Endothelial cell (in vitro differentiated cells): ENCODE data around the gene MKS1.

DNA sequence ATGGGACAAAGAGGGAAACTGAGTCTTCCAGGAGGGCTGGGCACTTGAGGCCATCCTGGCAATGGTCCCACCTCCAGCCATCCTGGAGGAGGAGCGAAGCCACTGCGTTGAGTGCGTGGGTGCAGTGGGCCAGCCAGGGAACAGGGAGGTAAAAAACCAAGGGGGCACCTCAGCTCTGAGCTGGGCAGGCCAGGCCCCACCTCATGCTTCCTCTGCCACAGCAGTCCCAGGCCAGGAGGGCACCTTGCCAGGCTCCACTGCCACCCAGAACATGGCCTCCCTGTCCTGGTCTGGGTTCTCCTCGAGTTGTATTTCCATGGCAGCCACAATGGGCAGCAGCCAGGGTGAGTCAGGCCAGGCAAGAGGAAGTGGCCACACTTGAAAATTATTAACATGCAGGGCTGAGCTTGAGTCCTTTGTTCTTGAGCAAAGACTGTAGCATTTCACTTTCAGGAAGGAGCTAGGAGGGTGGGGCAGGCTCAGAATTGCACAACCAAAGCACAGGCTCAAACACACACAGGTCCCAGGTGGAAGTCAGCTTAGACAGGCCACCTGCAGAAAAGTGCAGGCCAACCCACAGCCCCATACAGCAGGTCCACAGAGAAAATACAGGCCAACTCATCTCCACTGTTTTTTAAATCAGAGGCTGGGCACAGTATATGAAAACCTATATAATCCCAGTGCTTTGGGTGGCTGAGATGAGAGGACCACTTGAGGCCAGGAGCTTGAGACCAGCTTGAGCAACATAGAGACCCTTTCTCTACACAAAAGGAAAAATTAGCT lies 52.0 kb downstream of the CUEDC1 start:
- PRO-cap = no peak

- PRO-cap = no peak
These were observed 3.3 kb downstream of the SRSF1 start for GRCh38 chr17:58003247-58004598.

DNA sequence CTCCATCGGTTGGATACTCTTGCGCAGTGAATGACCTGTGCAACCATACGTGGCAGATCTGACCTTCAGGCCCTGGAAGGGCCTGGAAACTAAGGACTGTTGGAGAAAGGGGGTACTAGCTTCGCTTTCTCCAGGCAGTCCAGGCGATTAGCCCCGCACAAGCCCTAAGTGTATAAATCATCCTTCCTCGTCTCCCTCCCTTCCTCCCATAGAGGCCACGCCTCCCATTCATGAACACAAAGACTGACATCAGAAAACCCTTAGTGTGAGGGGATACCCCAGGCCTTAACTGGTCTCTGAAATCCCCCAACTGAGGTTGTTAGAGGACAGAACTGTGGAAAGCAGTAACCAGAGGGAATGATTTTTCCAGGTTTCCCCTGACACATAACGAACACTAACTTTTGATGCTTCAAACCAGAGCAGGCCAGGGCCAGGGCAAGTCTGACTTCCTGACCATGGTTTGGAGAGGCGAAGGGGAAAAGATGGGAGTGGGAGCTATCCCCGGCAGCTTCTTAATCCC lies 1.5 kb upstream of the DYNLL2 start:
- PRO-cap = bidirectional peak, plus-strand start at position 263 of the sequence, minus-strand start at position 174 of the sequence

DNA sequence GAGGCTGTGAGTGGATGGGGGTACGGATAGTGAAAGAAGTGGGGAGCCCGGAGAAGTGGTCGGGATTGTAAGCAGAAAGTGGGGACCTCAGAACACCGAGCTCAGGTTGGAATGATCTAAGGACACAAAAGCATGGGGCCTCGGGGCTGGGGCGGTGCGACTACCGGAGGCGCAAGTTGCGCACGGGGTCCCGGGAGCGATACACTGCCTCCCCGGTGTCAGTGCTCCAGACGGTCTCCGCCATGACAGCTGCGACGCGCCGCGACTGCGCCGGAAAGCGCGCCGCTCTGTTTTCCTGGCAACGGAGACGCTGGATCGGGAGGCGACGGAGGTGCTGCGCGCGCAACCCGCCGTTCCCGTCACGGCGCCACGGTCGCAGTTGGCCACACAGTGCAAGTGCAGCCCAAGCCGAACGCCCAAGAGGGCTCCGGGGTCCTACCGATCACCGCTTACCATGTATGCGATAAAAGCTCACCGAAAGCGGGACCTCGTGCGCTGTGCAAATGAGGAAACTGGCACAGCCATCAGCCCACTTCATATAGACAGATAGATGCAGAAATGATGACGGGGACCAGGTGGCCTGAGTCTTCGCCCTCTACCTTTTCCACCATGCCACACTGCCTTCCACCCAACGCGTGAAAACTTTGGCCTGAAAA lies at the start of gene MKS1:
Gene MKS1, minus strand, starts transcription at position 269 of the 656 bp plus-strand sequence.
- PRO-cap = bidirectional peak, plus-strand start at position 386 of the sequence, minus-strand start at position 239 of the sequence

GRCh38 chr17:58318923-58319913 lies 9.4 kb downstream of the TSPOAP1 start:
- PRO-cap = no peak

GRCh38 chr17:58322887-58323737 lies 5.5 kb downstream of the TSPOAP1 start:
- PRO-cap = no peak

DNA sequence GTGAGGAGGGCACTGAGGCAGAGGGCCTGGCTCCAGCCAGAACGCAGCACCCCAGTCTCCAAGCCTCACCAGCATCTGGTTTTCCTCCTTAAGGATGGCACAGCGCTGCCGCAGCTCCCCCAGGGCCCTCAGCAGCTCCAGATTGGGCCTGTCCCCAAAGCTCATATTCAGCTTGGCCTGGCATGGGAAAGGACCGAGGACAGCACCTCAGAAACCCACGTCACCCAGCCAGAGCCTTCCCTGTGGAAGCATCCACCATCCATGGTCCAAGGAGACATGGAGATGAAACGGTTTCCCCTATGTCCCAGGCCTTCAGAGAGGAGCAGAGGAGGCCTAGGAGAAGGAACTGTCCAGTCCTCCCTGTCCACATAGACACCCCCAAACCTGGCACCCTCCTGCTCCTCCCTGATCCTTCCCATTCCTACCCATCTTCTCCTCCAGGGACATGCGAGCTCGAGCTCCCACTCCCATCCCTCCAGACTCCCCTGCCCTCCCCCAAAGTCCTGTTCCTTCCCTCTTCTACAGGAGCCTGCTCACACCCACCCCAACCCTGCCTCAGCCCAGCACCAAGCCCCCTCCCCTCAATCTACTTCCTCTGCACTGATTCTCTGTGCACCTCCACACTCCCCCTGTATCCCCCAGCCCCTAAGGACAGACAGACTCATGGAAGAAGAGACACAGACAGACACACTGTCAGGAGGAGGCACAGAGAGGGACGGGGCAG lies 1.8 kb downstream of the TSPOAP1 start:
- PRO-cap = no peak

GRCh38 chr17:58330659-58330993 lies 2.0 kb upstream of the TSPOAP1 start:
- PRO-cap = no peak

DNA sequence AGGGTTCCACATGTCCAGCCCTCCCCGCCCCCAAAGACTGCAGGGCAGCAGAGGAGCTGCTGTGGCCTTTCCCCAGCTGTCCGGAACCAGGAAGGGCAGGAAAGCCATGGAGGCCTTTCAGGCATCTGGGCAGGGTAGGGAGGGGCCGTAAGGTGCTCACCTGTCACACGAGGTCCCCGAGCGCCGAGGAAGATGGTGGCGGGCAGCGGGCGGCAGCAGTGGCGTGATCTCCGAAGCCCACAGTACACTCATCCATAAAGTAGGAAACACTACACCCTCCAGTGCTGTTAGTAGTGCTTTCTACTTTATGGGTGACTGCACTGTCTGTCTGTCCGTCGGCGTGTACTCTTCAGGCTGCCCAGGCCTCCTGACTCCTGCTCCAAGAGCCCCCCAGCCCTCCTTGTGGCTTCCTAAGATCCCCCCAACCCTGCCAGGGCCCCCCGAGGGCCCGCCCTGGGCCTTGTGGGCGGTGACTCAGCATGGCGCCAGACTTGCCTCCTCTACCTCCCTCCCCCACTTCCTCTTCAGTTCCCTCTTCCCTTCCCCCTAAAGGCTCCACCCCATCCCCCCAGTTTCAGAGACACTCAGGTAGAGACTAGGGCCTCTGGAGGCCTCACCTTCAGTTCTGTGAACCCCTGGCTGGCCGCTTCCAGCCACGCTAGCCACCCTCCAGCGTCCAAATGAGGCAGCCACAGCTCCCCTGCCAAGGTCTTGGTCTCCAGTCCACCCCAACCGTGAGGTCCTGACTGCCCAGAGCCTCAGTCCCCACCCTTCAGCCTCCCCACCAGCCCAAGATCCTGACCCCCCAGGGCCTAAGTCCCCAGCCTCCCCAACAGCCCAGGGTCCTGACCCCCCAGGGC lies 2.6 kb upstream of the TSPOAP1 start:
- PRO-cap = no peak

DNA sequence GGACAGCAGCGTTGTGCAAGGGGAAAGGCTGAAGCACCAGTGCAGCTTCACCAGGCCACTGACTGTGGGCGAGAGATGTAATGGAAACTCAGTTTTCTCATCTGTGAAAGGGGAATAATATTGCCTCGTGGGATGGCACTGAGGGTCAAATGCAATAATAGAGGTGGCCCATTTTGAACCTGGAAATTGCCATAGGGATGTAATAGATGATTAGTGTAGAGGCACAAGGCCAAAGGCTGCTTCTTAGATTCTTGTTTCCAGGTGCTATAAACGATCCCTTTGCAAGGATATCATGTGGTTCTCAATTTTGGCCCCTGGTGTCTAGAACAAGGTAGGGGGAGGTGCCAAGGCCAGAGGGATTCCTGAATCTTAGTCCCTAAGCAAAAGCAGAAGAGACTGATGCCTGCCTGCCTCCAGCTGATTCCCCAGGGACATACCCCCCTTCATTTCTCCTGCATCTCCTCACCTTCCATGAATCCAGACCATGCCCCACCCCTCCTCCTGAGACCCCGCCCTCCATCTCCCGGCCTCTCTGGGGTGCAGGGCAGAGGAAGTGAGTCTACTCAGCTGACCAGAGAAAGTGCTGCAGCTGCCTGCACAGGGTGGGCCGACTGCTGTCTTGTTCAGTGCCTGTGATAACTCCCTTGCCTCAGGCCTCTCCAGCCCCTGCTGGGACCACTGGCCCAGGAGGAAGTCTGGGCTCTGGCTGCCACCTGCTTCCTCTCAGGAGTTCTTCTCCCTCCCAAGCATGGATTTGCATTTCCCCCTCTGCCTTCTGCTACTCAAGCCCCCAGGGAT lies 10.2 kb upstream of the TSPOAP1 start:
- PRO-cap = bidirectional peak, plus-strand start at position 557 of the sequence, minus-strand start at position 486 of the sequence

DNA sequence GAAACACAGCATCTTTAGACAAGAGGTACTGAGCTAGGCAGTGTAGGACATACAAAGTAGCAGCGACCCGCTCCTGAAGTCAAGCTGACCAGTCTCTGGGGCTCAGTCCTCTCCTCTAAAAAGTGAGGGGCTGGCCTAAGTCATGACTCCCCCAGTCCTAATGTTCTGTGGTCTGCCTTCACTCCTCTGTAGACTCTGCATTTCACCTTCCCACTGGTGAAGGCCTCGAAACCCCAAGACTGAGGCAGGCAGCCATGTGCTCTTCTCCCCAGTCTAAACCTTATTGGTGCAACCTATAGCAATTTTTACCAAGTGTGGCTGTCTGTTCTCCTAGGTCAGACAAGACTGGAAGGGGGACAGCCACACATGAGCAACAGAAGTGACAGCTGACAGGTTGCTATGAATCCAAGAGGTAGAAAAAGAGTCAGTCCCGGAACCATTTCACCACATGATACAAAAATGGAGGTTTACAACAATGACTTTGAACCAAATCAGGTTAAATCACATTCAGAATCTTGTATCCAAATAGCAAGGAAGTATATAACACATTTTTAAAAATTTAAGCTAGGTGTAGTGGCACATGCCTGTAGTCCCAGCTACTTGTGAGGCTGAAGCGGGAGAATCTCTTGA lies 11.5 kb upstream of the TSPOAP1 start:
- PRO-cap = no peak

GRCh38 chr17:58375065-58375738 lies 23.2 kb upstream of the SUPT4H1 start:
- PRO-cap = no peak

GRCh38 chr17:58387936-58388265 lies 29.4 kb downstream of the RNF43 start:
- PRO-cap = no peak

- PRO-cap = no peak
These were observed 2.8 kb downstream of the RNF43 start for GRCh38 chr17:58414564-58414989.

GRCh38 chr17:58516878-58517400 lies 2.5 kb upstream of the MTMR4 start:
- PRO-cap = no peak

DNA sequence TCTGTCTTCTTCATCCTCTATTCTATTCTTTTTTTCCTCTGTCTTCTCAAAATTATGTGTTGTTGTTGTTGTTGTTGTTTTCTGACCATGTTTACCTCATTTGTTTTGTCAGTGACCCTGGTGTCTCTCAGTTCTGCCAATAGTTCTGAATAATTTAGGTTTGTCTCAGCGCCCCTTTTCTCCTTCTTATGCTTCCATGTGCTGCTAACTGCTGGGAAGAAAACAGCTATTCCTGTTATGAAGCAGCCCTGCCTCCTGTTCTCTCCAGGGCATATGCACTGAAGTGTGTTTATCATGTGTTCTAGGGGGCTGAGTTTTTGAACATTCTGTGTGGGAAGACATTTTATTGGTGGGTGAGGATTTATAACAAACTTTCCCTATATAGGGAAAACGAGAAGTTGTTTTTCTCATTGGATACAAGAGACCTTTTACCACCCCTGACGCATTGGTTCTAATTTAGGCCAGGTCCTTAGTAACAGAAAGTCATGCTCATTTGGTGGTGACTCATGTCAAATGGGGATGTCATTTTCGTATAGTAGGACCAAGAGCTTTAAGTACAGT lies 135.7 kb downstream of the TRIM37 start:
- PRO-cap = no peak

DNA sequence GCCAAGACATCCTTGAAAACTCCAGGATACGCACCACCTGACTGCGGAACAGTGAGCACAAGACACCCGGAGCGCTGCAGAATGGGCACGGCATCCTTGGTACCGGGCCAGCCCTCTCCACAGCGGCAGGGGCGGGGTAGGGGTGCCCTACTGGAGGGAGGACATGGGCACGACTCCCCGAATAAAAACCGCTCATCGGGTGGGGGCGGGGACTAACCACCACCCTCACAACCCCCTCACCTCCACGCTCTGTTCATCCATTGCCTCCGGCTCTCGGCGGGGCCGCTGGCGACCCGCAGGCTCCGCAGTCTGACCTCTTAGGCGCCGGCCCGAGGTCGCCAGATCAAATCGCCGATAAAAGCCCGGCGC lies 495 bp downstream of the TRIM37 start:
- PRO-cap = bidirectional peak, plus-strand start at position 79 of the sequence, minus-strand start outside the sequence

DNA sequence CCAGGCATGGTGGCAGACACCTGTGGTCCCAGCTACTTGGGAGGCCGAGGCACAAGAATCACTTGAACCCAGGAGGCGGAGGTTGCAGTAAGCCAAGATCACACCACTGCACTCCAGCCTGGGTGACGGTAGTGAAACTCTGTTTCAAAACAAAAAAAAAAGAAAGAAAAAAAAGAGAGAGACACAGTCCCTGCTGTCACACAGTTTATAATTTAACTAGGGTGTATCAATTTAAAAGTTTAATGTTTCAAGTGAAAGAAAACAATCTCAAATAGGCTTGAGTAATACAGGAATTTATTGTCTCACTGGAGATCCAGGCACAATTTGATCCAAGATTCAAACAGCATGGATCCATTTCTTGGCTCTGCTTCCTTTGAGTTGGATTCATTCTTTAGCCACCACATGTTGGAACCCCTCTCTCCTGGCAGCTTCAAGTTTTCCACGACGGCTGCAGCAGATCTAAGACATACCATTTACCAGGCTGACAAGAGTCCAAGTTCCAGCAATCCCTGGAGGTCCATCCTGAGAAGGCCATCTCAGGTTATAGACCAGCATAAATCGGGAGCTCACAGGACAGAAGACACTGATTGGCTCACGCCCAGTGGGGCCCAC lies 97.5 kb downstream of the YPEL2 start:
- PRO-cap = no peak

DNA sequence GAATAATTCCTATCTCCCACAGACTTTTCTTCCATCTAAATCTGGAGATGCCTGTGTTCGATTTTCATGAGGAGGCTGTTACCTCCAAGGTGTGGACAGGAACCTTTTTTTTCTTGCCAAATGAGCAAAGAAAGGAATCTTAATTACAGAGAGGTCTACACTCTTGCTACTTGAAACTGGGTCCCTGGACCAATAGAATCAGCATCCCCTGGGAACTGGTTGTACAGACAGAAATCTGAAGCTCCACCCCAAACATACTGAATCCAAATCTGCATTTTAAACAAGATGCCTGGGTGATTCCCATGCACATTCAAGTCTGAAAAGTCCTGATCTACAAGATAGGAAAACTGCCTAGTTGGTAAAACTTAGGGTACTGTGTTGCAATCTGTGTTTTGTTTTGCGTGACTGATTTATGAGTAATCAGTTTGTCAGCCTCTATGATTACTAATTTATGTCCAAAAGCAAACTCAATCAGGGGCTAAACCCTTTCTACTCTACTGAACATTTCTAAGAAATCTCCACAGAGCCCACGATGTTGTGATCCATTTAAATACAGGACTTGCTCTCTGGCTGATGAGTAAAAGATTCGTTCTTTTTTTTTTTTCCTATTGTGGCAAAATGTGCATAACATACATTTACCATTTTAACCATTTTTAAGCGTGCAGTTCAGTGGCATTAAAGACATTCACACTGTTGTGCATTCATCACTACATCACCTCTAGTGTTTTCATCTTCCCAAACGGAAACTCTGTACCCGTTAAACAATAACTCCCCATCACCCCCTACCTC lies 103.8 kb downstream of the YPEL2 start:
- PRO-cap = no peak

GRCh38 chr17:59490068-59490595 lies 75.3 kb upstream of the DHX40 start:
- PRO-cap = no peak